SK-N-DZ (cell line): ENCODE measurements around a stretch of chr3.

DNA sequence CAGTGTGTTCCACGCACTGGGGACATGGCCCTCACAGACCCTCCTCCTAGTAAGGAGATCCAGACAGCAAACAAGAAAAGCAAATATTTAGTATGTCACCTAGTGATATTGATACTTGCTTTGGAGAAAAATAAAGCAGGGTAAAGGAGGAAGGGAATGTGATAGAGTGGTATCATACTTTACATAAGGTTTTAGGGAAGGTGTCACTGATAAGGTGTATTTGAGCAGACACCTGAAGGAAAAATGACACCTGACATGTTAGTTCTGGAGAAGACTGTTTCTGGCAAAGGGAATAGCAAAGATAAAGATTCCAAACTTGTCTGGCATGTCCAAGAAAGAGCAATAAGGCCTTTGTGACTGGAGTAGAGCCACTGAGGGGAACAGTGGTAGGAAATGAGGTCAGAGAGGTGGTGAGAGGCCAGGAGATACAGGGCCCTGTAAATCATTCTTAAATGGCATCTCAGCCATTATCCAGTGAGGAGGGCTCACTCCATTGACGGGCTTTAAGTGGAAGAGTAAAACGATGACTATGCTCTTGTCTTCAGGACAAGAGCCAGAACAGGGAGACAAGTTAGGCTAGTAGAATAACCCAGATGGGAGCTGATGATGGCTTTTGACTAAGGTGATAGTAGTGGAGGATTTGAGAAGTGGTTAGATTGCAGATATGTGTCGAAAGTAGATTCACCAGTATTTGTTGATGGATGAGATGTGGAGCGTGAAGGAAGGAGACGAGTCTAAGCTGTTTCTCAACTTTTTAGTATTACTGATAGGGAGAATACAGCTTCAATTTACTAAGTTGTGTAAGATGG lies 4.5 kb downstream of the SLC49A4 start:
RAMPAGE:
- cytosol, long total RNA, result no peak
- nucleus, long total RNA, result no peak

DNA sequence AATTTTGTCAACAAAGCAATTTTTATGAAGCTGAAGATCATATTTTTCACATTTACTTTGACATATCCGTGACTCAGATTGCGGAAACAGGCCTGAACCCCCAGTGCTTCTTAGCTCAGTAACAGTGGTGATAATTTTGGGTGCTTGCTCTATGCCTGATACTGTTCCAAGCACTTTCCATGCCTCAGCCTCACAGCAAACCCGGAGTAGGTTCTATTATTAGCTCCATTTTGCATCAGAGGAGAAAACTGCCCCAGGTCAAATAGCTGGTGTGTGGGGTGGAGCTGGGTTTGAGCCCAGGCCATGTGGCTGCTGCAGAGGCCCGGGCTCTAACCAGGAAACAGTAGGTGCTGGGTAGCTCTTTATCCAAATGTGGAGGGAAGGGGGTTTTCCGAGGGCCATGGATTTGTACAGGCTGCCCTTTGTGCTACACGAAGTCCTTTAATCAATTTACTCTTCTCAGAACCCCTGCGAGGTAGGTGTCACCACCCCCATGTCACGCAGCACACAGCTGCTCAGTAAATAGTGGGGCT lies 99.1 kb downstream of the SLC49A4 start:
RAMPAGE:
- cytosol, long total RNA, result no peak
- nucleus, long total RNA, result no peak

RAMPAGE:
- cytosol, long total RNA, result no peak
- nucleus, long total RNA, result no peak
These were observed 58.0 kb downstream of the SEMA5B start for GRCh38 chr3:122969468-122969983.

DNA sequence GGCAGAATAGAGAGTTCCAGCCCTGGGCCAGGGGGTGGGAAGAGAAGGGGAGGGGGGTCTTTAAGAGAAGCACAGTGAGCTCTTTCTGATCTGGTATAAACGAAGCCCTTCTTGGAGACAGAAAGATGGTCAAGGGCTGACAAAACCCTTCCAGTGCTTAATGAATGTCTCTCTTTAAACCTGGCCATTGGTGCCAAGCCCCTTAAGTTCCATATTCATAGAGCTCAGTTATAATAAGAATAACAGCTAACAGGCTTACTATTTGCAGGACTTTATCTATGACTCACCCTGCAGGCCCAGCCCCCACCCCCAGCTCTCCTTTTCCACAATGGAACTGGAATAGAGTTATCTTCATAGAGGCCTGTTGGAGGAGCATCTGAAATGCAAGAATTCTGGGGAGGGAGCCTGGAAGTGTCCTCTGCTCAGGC lies 52.9 kb downstream of the SEMA5B start:
RAMPAGE:
- cytosol, long total RNA, result no peak
- nucleus, long total RNA, result no peak

DNA sequence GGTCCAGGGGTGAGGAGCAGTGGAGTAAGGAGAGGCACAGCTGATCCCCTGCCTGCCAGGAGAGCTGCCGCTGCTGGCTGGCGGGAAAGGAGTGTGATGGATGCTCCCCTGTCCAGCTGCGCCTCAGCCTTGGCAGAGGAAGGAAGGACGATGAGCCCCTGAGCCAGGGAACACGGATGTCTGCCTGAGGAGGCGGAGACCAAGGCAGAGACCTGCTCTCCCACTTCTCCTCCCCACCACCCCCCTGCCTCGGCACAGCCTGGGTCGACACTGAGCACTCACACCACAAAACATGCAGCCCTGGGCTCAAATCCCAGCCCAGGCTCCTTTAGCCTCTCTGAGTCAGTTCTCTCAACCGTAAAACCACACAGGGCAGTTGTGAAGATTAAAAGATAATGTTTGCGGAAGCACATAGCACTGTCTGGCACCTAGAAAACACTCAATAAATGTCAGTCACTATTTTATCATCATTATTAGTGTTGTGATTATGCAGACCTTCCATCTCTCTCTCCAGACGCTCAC lies 52.3 kb downstream of the SEMA5B start:
RAMPAGE:
- cytosol, long total RNA, result no peak
- nucleus, long total RNA, result no peak

RAMPAGE:
- cytosol, long total RNA, result no peak
- nucleus, long total RNA, result no peak
These were observed 62.8 kb upstream of the SEC22A start for GRCh38 chr3:123138748-123139589.

DNA sequence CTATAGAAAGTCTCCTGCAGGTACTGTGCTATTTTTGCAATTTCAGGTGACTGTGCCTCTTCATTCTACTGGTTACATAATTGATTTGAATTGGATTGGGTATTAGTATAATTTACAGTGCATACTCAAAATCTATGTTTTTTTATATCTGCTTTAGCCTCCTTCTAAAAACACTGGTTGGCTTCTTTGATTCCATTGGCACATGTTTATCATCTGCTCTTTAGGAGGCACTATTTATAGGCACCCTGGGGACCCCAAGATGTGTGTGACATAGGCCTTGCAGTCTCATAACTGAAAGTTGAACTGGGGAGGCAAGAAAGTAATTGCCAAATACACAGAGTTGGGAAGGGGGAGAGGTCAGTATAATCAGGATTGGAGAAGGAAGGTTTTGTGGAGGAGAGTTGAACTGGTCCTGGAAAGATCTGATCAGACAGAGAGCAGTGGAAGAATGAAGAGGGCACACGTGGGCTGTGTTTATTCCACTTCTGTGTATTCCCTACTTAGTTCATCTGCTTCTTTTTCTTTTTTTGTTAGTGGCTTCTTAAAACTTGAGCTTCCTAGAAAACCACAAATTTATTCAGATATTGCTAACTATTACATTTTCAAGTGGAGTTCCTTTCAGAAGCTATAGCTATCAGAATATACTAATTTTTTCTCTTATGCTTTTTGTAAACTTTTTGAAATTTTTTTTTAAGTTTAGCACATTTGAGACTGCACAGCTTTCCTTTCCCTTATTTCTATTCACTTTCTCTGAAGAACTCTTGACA lies 44.4 kb downstream of the SEC22A start:
RAMPAGE:
- cytosol, long total RNA, result no peak
- nucleus, long total RNA, result no peak

DNA sequence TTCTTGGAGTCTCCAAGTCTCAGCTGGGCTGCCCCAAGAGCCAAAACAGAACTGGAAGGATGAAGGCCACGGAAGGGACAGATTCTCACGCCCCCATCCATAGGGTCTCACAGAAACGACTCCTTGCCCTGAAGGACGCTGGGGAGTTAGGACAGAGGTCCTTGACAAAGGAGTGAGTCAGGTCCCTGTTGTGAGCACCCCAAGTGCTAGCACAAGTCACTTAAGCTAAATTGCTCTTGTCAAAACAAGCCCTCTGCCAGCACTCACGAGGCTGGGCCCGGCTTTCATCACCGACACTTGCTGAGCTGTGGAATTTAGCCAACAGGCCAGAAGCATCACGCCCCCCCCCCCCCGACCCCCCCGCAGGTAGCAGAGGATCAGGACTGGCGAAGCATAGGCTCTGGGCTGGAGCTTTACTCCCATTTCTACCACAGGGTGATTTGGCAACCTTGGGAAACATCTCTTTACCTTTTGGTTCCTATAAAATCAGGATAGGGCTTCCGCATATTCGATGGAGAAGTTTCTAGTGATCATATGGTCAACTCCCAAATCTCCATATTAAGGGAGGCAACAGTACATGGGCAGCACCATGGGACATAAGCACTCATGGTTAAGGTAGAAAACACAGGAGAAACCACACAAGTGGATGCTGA lies 75.3 kb downstream of the ADCY5 start:
RAMPAGE:
- cytosol, long total RNA, result no peak
- nucleus, long total RNA, result no peak

GRCh38 chr3:123384743-123385463 lies 64.0 kb downstream of the ADCY5 start:
RAMPAGE:
- cytosol, long total RNA, result no peak
- nucleus, long total RNA, result no peak

RAMPAGE:
- cytosol, long total RNA, result no peak
- nucleus, long total RNA, result no peak
These were observed 60.8 kb downstream of the ADCY5 start for GRCh38 chr3:123388130-123388510.

GRCh38 chr3:123409611-123410392 lies 39.1 kb downstream of the ADCY5 start:
RAMPAGE:
- cytosol, long total RNA, result no peak
- nucleus, long total RNA, result no peak

GRCh38 chr3:123419902-123420573 lies 28.9 kb downstream of the ADCY5 start:
RAMPAGE:
- cytosol, long total RNA, result no peak
- nucleus, long total RNA, result no peak

GRCh38 chr3:123522779-123523235 lies 62.0 kb downstream of the HACD2 start:
RAMPAGE:
- cytosol, long total RNA, result no peak
- nucleus, long total RNA, result no peak

GRCh38 chr3:123671827-123672512 lies 87.1 kb upstream of the HACD2 start:
RAMPAGE:
- cytosol, long total RNA, result no peak
- nucleus, long total RNA, result no peak

RAMPAGE:
- cytosol, long total RNA, result no peak
- nucleus, long total RNA, result no peak
These were observed 103.5 kb upstream of the HACD2 start for GRCh38 chr3:123688006-123689038.

RAMPAGE:
- cytosol, long total RNA, result no peak
- nucleus, long total RNA, result no peak
These were observed 109.7 kb upstream of the HACD2 start for GRCh38 chr3:123694201-123695269.

DNA sequence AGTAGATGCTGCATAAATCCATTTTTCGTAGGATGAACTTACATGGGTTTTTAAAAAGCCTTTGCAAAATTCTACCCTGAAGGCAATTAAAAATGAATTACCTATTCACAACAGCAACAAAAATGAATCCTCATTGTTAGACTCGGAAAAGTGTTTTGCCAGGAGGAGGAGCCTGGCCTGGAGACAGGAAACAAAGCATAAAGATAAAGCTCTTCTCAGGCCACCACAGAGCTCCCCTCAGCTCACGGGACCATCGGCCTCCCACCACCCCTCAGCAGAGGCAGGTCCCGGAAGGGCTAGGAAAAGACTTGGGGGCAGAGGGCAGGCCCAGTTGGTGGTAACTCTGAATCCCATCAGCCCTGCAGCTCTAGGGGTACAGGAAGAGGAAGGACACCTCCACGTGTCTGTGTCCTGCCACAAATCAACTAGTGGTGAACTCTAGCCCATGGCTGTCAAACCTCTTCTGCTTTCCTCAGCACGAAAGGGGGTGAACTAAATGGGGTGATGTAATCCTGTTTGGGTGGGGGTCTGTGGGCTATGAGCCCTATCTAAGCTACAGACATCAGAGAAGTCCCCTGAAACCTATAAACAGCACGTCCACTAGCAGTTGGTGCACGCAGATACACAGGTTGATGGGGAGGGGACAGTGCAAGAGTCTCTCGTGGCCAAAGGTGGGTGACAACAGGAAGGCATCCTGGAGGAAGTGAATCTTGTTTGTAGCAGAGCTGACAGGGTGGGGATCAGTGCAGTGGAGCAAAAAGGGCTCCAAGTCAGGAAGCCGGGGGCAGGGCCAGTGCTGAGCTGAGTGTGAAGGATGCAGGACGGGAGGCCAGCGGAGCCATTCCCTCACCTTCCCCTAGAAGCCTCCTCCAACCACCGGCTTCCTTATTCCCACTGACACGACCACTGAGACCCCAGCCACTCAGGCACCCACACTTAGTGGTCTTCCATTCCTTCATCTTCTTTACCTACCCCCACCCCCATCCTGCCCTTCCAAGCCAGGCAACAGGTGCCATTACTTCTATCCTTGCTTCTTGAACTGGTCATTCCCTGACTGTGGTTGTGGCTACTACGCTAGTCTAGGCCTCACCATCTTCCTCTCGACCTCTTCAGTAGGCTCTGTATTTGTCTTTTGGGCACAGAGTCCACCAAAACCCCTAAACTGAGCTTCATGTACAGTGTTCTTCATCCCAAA lies 111.2 kb upstream of the HACD2 start:
RAMPAGE:
- cytosol, long total RNA, result no peak
- nucleus, long total RNA, result no peak

DNA sequence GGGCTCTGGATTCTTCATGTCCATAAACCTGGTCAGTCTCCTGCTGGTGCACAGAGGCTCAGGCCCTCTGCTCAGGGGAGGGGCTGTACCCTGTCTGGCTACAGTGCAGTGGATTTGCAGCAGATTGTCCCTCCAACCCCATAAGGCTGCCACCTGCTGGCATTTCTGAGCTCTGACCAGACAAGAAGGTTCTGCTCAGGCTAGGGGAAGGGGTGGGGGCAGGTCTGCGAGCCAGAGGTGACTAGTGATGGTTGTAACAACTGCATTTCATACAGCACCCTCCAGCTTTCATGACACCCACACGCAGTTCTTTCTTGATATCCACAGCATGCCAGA lies 117.2 kb upstream of the HACD2 start:
RAMPAGE:
- cytosol, long total RNA, result no peak
- nucleus, long total RNA, result no peak

DNA sequence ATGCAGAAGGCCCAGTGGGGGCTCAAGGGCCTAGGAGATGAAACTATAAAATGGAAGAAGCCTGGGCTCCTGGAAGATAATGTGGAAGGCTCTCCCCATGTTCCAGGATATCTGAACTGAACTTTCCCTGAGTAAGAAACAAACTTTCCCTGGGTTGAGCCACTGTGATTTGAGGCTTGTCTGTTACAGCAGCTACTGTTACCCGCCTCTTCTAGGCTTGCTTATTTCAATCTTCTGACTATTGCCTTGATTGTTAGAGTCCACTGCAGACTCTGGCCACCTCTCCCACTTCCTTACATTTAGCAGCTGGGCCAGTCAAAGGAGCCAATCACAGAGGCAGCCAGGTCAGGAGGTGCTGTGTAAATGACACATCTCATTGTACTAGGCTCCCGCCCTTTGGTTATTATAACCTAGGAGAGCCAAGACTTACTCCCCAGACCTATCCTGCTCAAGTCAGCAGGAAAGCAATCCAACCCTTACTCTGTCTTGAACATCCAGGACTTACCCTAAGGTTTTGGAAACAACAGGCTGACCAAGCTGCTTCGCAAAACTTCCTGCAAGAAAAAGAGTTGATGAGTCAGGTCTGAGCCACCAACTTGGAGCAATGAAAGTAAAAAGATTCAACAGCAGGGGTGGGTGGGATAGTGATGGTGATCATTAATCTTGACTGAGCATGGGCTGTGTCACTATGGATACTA lies 144.5 kb downstream of the MYLK start:
RAMPAGE:
- cytosol, long total RNA, result no peak
- nucleus, long total RNA, result no peak

DNA sequence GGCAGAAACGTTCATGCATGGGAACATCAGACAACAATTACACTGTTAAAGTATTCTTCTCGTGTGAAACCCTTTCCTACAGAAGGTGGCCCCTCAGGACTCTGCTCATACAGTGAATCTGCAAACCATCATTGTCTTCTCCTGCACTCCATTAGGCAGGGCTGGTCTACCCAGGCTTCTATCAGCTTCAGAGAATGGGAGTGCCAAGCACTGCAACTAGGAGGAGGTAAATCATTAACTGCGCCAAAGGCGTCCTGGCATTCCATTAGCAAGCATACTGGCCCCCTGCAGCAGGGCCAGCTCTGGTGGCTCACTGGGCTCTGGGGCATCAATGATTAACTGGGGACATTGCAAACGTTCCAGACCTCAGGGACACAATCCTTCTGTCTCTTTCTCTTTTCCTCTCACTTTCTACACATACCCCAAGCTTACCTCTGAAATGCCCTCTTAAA lies 129.1 kb downstream of the MYLK start:
RAMPAGE:
- cytosol, long total RNA, result no peak
- nucleus, long total RNA, result no peak